Placental pericyte (primary cell): ENCODE results near the gene CES5A.

DNA sequence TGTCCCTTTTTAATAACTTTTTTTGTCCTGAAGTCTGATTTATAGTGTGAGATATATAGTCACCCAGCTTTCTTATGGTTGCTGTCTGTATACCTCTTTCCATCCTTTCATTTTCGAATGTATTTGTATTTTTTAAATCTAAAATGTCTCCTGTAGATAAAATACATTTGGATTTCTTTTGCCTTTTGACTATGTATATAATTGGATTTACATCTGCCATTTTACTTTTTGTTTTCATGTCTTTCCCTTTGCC, 26.4 kb downstream of the AKTIP start:
- CAGE, long polyA plus RNA: no peak

GRCh38 chr16:53503403-53503913, 449 bp upstream of the AKTIP start:
- CAGE, long polyA plus RNA: no peak

GRCh38 chr16:53518404-53519360, 15.7 kb upstream of the AKTIP start:
- CAGE, long polyA plus RNA: no peak

DNA sequence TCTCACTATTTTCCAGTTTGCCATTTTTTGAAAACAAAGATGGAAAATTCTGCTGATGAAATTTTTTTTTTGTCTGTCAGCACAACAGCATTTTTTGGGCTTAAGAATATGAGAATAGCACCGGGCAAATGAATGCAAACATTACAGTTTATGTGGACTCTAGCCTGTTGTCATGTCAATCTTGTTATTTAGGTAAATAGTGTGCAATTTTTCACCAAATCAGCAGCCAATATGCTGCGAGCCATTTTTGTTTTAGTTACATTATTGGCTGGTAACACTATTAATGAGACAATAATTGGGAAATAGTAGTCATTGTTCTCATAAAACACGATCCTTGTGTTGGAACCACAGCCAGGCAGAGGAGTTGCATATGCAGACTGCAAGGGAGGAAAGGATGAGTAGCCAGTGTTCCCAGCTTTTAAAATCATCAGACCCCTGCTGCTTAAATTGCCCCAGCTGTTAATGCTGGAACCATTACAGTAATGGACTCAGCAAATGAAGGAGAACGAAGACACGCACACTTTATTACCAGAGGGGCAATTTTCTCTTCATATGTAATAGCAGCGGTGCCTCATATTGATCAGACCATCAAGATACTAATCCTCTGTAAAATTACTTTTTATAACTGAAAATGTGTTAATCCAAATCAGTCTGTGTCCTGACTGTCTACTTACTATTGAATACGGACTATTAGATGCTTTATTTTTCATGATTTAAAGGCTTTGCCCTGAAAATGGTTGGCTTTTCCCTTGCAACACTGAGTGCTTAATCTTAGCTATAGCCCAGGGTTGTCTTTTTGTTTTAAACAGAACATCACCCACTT, 10.7 kb downstream of the FTO start:
- CAGE, long polyA plus RNA: no peak

DNA sequence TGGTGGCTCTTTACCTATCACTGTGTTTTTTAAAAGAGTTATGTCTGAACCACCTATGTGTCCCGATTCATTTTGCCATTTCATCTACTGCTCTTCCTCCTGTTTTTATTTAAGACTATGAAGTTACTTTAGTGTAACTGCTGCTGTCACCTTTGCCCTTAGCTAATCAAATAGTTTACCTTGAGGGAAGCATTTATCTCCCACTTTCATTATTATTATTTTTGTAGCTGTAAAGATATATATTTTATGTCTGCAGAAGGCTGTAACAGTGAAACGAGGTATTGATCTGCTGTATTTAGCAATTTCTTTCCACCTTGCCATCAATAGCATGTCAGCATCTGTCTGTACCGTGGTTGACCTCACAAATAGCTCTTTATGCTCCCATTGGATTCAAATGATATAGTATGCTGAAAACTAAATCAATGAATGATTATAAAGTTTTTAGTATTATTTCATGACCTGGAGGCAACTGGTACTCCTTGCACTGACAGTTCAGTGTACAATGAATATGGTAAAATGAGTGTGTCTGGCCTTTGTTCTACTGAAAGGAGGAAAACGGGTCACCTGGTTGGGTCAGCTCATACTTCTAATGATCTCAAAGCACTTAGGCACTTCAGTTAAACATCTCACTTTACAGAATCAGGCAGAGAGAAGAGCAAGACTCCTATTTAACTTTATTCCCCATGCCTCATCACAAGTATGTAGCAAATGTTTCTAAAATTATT, 19.1 kb downstream of the FTO start:
- CAGE, long polyA plus RNA: no peak

DNA sequence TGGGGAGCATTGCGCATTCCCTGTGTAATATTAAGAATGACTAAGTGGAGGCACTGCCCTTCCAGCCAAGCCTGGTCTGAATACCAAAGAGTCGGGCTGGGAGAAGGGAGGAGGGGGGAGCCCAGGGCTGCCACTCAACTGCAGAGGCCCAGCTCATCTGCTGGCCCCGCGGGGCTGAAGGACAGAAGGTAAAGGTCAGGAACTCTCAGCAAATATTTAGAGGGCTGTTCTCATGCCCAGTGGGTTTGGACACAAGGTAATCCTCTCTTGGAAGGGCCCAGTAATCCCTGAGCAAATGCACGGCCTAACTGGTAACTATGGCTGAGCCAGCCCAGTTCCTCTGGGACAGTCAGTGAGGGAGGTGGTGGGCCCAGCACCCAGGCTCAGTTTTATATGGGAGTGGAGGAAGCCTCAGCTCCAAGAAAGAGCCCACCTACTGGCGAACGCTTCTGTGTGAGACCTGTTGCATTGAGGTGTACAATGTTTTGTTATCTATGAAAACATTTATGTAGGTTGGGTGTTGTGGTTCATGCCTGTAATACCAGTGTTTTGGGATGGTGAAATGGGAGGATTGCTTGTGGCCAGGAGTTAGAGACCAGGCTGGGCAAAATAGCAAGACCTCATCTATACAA, 121.1 kb downstream of the IRX3 start:
- CAGE, long polyA plus RNA: no peak

GRCh38 chr16:54235071-54235634, 51.4 kb downstream of the IRX3 start:
- CAGE, long polyA plus RNA: no peak

DNA sequence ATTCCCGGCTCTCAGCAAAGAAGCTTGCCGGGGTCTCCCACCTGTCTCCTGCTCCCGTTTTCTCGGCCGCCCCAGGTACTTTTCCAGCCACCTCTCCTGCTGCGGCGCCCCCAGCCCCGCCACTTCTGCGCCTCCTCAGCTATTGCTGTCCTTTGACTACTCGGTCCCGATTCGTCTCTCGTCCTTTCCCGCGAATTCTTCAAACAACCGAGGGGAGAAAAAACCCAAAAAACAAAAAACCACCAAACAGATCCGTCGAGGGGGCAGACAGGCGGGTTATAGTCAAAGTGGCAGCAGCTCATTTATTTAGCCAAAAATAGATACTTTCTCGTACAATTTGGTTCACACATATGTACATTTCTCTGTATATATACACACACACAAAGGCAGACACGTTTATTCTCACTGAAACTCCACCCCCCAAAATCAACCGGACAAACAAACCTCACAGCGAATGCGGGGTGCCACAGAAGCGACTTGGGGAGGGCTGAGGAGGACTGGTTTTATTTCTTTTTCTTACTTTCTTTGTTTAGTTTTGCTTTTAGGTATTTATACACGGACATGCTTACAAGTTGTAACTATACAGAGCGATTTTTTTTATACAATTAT, 3.5 kb downstream of the IRX3 start:
- CAGE, long polyA plus RNA: no peak

DNA sequence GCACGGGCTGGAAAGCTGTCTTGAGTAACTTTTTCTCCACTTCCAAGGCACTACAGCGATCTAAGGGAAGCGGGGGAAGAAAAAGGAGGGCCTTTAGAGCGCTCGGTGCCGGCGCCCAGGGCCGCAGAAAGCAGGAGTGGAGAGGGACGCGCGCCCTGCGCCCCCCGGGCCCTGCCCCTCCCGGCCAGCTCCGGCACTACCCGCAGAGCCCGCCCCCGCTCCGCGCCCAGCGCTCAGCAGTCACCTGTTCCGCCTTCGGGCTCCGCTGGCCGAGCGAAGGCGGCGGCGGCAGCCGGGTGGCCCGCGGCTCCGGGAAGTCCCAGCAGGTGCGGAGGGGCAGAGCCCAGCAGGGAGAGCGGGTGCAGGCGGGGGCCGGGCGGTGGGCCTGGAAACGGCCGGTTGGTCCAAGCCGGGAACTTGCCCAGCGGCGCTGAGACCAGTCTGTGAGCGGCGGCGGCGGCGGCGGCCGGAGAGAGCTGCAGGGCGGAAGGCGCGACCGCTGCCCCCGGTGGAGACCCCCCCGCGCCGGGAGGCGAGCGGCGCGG, 2.3 kb downstream of the IRX3 start:
- CAGE, long polyA plus RNA: no peak

DNA sequence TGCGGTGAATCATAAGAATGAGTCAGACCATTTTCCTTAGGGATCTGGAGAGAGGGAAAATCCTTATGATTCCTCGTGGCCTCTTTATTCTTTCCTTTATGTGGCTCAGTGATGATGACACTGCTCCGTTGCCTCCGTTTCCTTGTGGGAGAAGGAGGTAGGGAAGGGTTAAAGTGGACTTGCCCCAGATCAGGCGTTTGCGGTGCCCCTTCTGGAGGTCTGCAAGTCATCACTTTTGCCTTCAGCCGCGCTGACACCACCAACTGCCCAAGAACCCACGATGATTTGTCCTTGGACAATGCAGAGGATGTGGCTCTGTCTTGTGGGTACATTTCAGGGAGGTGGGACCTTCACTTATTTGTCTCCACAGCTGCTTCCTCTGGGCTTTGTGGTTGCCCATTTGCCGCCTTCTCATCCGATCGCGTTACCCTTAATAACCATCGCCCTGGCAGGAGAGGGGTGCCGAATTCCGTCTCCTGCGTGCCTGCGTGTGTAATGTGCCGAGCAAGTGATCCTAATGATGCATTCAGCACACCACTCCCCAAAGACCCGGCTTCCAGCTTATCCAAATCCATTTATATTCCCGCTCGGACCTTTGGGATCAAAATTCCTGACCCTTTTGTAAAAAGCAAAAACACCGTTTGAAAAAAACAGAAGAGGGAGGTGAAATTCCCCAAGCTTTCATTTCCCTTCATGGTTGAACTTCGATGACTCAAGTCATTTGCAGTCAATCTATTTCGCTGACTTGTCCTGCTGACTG, 87.2 kb upstream of the IRX3 start:
- CAGE, long polyA plus RNA: no peak

- CAGE, long polyA plus RNA: no peak
Observed at GRCh38 chr16:54940521-54940972, 9.9 kb downstream of the IRX5 start.

DNA sequence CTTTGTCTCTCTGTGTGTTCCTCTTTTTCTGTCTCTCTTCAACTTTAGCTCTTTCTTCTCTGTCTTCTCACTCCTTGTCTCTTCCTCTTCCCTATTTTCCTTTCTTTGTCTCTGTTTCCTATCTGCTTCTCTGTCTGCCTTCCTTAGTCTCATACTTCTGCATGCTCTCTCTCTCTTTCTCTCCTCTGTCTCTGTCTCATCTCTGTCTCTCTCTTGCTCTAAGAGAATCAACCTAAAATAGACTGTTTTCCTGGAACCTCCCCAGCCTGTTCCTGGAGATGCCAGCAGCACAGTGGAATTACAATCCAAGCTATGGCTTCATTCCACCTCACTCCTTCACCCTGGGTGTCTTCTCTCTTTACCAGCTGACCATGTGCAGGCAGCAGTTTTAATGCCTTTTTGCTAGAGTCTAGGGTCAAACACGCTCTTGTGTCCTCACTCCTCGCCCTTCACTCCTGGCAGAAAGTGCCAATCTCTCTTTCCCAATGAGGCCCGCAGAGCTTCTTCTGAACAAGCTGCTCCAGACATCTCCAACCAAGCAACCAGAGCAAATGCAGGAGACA, 60.1 kb upstream of the IRX6 start:
- CAGE, long polyA plus RNA: no peak

DNA sequence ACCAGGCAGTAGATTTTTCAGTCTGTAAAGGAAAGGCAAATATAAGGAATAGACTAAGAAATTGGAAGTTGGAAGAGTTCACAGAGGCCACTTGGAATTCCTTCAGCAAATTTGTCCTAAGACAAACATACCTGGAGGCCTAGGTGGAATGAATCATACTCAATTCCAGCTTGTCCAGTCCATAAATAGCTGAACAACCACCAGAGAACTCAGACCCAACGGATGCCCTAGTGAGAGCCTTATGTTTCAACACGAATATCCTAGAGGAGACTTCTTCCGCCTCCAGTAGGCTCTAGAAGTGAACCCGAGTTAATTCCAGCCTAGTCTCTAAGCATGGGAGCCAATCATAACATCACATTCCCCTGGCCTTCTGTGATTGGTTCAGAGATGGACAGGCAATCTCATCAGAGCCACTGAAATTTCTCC, 62.9 kb downstream of the IRX6 start:
- CAGE, long polyA plus RNA: no peak

DNA sequence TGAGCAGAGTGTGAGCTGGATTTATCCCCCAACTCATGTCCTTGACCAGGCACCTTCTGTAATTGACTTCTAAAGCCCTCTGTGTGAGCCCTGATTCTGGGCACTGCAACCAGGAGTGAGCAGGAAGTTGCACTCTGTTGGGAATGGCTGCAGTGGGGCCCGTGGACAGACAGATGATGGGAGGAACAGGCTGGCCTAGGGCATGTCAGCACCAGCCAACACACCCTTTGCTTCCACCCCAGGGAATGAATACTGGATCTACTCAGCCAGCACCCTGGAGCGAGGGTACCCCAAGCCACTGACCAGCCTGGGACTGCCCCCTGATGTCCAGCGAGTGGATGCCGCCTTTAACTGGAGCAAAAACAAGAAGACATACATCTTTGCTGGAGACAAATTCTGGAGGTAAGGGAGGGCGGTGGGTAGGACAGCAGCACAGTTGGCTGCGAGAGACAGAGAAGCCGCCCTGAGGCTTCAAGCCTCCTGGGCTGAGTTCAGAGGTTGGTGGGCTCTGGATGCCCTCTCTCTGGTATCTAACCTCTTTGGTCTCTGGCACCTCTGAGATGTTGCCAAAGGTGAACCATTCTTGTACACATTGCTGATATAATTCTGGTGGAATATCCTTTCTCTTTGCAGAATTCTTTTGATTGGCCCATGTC, 10.7 kb upstream of the LPCAT2 start:
- CAGE, long polyA plus RNA: no peak

GRCh38 chr16:55871782-55872237, 3.4 kb downstream of the CES5A start:
- CAGE, long polyA plus RNA: no peak

DNA sequence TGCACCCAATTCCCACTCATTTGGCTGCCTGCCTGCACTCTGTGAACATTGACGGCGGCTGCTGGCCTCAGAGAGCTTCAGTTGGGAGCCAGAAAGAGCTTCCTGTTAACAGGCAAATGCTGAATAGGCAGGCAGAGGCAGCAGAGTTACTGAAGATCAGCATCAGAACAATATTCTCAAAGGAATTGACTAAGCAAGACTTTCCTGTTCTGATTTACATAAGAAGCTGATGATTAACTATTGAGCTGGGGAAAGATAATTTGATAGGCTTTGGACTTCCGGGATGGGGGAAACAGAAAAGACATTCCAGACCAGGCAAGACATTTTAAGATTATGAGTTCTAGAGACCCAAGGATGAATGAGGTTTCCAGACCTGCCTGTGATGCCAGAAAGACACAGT, at the start of gene CES5A:
Gene CES5A, minus strand, starts transcription at position 172 of the 400 bp plus-strand sequence.
- CAGE, long polyA plus RNA: no peak

GRCh38 chr16:56233279-56233614, 42.0 kb downstream of the GNAO1 start:
- CAGE, long polyA plus RNA: no peak

DNA sequence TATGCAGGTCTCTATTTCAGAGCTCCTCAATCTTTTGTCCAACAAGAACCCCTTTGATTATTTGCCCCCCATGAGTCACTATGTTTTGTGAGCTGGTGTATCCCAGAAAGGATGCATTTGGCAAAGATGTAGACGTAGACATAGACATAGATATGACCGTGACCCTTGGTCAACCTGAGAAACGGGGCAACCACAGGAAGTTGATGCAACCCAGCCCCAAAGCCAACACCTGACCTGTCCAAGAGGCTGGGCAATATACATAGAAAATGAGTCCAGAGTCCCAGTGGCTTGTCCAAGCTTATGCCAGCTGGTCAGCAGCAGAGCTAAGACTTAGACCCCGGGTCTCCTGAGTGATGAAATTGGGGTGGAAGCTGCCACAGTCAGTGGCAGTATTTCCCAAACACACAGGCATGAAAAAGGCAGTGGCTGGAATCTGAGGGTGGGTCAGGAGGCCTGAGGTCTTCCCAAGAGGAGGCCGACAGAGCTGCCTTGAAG, 72.3 kb downstream of the GNAO1 start:
- CAGE, long polyA plus RNA: no peak

DNA sequence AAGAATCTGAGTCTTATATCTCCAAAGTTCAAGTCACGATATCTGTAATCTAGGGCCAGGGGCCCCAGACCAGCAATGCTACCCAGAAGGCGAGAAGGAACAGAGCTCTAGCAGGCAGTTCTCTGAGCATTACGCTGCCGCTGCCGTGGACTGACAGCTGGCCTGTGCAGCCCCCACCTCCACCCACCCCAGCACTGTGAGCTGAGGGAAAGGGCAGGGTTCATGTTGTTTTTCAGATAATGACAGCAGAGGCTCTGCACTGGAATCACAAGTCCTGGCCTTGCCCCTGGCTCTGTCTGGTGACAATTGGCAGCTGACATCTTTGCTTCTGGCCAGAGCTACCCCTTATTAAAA, 72.9 kb downstream of the GNAO1 start:
- CAGE, long polyA plus RNA: no peak

GRCh38 chr16:56357858-56358709, 67.3 kb downstream of the AMFR start:
- CAGE, long polyA plus RNA: no peak